ENCODE measurements around a stretch of chr3.

- PRO-cap: no peak
- RAMPAGE, long total RNA, 4 experiments: no peak in any of the 4 experiments
These were observed 17.2 kb downstream of the TRA2B start for GRCh38 chr3:185920188-185921442.

- PRO-cap: no peak
- RAMPAGE, long total RNA, 4 experiments: no peak in any of the 4 experiments
These were observed 12.8 kb downstream of the TRA2B start for GRCh38 chr3:185924894-185925609.

GRCh38 chr3:185943143-185943769 is 5.4 kb upstream of the TRA2B start:
- PRO-cap: no peak
- RAMPAGE, long total RNA, 4 experiments: no peak in any of the 4 experiments

DNA sequence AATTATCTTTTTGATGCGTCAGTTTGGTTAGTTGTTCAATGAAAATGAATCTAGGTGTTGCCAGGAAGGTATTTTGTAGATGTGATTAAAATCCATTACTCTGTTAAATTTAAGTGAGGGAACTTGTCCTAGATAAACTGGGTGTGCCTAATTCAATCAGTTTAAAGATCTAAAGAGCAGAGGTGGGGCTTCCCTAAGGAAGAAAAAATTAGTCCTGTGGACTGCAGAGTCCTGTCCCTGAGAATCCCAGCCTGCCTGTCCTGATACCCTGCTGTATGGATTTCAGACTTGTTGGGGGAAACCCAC is 13.1 kb upstream of the TRA2B start:
- PRO-cap: no peak
- RAMPAGE, long total RNA, 4 experiments: no peak in any of the 4 experiments

- PRO-cap: no peak
- RAMPAGE, long total RNA, 4 experiments: no peak in any of the 4 experiments
These were observed 48.4 kb upstream of the TRA2B start for GRCh38 chr3:185986238-185986538.

DNA sequence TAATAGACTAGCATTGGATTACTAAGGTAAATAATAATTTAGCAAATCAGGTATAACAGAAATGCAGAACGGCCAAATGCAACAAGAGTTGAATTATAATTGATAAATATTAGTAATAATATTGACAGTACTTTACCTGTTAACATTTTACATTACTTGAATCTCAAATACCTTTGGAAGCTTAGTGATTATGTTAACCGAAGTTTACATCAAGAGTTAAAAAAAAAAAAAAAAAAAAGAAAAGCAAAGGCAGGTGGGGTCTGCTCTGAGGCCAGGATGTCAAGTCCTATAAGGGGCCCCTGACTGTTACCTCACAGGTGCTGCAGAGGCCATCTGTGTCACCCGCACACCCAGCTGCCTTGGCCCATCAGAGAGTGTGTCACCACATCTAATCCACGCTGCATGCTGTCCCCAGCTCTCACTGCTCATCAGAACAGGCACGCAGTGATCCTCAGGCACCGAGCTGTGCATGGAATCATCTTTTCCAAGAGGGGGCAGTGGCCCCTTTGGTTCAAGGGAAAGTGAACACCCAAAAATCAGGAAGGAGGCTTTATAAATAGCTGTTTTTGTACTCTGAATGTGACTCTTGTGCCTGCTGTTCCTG is 110.1 kb upstream of the ETV5 start:
- PRO-cap: no peak
- RAMPAGE, long total RNA, 4 experiments: no peak in any of the 4 experiments

DNA sequence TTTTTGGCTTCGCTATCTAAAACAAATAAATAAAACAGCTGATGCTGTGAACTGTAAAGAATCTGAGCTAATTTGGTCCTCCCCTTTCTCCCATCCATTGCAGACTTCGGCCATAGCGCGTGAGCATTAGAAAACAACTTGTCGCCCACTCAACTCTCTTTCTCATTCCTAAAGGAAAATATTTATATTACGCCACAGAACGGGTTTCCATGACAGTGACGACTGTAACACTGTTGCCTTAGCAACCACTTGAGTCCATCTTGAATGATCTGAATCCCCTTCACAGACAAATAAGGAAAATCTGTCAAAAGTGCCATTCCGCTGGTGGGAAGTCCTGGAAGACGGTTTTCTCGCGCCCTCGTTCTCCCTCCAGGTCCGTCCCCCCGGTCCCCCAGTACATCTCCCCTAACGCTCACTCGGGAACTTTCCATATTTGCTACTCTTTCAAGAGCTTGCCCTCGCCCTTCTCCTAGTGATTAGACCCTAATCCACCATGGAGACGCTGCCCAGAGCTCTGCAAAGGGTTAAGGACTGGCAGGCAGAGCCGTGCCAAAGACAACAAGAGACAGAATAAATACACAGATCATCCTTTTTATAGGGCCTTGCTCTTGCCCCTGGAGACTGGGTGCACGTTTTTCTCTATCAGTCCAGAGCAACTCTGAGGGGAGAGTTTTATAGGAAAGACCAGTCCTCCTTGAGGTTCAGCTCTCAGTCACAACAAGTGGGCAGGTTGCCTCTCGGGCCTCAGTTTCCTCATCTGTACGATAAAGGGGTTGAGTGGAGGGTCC is 50.5 kb downstream of the CRYGS start:
- PRO-cap: unidirectional peak, plus-strand start at position 316 of the sequence
- RAMPAGE, long total RNA, 4 experiments: no peak in any of the 4 experiments

GRCh38 chr3:186606251-186606656 is 6.6 kb upstream of the AHSG start:
- PRO-cap: no peak
- RAMPAGE, long total RNA, 4 experiments: no peak in any of the 4 experiments

DNA sequence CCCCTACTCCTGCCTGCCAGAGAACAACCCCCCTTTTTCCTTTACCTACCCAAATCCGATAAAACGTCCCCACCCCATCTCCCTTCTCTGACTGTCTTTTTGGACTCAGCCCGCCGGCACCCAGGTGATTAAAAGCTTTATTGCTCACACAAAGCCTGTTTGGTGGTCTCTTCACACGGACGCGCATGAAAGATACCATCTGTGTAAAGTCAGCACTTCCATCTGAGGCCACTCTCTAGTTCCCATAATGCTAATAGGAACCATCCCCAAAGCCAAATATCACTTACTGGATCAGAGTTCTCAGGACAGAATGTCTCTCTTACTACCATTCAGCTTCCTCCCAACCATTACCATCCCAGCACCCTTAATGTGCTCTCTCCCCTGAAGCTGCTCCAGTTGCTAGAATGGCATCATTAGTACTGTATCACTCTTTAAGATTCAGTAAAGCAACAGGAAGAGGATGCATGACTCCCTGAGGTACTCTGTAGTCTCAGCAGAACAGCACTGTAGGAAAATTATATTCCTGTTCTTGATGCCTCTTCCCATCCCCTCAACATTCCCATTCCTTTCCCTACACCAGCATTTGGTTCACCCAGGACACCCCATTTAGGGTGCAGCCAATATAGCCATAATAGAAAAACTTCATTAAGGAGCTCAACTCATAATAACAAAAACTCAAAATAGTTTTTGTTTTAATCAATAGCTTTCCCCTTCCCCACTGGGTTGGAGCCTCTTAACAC is 2.1 kb upstream of the HRG start:
- PRO-cap: no peak
- RAMPAGE, long total RNA, 4 experiments: no peak in any of the 4 experiments

- PRO-cap: no peak
- RAMPAGE, long total RNA, 4 experiments: start-site peak on the plus strand in 1 of 4 experiments, at chr3:186997554-186997851 at its widest, 6 reads per replicate
These were observed 67.0 kb downstream of the ST6GAL1 start for GRCh38 chr3:186997085-186998045.

- PRO-cap: no peak
- RAMPAGE, long total RNA, 4 experiments: no peak in any of the 4 experiments
These were observed 82.4 kb downstream of the ST6GAL1 start for GRCh38 chr3:187012570-187013211.

DNA sequence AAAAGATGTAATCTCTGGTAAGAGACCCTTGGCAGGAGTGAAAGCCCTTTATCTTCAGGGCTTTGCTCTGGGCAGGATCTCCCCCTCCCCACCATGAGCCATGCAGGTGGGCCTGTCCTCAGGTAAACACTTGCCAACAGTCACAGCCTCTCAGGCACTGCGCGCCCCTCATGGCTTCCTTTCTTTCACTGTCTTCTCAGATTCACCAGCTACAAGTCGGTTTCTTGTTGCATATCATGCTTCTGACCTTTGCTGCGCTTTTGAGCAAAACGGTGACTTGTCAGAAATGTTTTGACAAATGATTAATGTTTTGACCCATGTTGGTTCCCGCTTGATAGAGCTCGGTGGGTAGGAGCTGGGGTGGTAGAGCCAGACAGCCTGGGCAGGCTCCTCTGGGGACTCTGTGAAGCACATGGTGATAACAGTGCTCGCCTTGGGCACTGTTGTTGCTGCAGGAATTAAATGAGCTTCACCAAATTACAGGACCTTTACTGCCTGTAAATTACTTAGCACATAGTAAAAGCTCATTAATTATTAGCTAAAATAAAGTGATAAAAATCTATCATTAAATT is 95.7 kb downstream of the ST6GAL1 start:
- PRO-cap: no peak
- RAMPAGE, long total RNA, 4 experiments: no peak in any of the 4 experiments

DNA sequence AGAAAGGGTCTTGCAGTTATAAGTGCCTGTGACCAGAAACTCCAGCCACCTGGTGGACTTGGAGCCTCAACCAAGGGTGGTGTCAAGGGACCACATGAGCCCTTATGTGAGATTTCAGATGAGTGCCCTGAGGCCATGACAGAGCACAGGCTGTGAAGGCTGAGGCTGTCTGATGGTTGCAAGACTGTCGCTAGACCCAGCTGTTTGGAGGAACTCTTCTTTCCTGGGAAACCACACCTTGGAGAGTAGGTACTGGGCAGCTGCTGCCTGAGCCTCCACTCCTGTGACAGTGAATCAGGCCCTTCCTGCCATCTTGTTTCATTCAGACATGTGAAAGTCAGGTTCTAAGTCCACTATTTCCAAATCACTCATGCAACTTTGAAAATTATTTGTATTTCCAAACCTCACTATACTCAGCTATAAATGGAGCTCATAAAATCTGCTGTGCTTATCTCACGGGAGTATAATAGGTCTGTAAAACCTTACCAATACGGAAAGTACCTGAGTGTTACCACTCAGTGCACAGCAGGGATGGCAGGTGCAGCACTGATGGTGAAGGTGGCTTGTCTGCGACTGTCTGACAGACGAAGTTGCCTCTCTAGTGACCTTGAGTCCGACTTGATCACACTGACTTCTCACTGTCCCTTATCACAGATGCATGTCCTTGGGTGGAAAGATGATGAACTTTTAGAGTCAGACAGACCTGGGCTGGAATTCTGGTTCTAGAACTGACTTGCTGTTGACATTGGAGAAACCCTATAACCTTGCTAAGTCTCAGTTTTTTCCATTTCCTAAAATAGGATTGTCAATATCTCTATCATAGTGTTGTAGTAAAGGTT is 99.3 kb downstream of the RPL39L start:
- PRO-cap: no peak
- RAMPAGE, long total RNA, 4 experiments: no peak in any of the 4 experiments

GRCh38 chr3:187074900-187075547 is 64.3 kb downstream of the RPL39L start:
- PRO-cap: no peak
- RAMPAGE, long total RNA, 4 experiments: no peak in any of the 4 experiments

DNA sequence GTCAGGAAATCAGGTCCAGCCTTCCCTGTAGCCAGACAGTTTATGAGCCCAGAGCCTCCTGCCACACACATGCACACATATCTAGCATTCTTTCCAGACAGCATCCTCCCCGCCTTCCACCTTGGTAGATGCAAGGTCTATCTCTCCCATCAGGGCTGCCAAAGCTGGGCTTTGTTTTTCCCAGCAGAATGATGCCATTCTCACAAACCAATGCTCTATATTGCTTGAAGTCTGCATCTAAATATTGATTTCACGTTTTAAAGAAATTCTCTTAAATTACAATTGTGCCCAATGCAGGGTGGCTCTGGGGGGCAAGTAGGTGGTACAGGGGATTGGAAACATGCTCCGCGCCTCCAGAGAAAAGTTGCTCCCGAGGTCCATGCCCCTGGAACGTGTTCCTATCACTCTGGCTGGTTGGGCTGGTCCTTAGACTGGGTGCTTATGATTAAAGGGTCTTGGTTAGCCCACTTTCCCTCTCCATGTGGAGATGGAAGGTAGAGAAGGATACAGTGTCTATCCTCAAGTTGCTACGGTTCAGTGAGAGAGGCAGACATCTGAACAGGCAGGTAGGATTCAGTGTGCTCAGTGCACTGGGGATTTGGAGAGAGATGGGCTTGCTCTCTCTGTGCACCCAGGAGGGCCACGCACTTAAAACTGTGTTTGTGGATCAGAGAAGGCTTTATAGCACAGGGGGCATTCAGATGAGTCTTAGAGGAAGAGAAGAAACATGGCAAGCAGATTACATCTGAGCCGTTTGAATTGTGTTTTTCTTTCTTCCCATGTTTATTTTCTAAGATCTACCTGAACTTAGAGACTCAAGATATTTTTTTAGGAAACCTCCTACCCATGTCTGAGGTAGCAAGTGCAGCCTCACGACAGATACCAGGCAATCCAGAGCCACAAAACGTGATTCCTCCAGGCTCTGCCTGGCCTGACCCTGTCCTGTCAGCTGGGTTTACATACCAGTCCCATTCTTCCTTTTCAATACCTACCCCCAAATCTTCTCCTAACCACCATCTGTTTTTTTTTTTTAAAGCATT is 63.0 kb downstream of the RPL39L start:
- PRO-cap: no peak
- RAMPAGE, long total RNA, 4 experiments: no peak in any of the 4 experiments

GRCh38 chr3:187222596-187223213 is 25.4 kb downstream of the RTP1 start:
- PRO-cap: no peak
- RAMPAGE, long total RNA, 4 experiments: no peak in any of the 4 experiments

DNA sequence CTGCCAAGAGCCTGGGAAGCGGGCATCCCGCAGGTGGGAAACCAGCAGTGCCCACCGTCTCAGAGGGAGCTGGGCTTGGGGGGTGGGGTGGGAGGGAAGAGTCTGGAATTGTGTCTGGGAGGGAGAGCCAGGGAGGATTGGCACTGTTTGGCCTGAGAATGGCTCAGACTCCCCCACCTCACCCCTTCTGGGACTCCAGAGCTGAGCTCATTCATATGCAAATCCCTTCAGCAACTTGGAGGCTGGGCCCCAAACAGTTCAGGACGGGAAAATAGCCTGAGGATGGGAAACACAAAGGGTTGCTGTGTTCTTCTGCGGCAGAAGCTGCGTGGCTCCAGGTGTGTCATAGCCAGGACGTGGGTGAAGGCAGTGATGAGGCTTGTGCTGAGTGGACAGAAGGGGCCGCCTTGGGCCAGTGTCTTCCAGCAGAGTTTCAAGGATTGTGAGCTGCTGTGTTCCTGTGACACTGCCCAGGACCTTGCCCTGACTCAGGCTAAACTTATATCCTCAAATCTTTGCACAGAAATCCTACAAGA is 16.6 kb downstream of the MASP1 start:
- PRO-cap: no peak
- RAMPAGE, long total RNA, 4 experiments: no peak in any of the 4 experiments

GRCh38 chr3:187289431-187289850 is 2.1 kb downstream of the MASP1 start:
- PRO-cap: no peak
- RAMPAGE, long total RNA, 4 experiments: no peak in any of the 4 experiments

DNA sequence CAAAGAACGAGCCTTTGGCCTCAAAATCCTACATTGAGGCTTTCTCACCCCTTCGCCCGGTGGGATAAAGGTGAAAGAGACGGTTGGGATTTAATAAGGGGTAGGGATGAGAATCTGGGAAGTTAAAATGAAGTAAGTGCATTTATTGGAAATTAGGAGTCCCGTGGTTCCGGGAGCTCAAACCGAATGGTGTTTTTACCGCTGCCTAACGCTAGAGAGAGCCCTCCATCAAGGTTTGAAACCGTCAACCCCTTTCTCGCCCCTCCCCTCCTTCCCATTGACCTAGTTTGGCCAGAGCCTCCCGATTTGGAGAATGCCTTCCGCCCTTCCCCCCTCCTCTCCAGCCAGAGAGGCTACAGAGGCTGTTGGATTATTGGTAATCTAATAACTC is 6.5 kb downstream of the BCL6 start:
- PRO-cap: unidirectional peak, minus-strand start at position 66 of the sequence
- RAMPAGE, long total RNA, 4 experiments: no peak in any of the 4 experiments

DNA sequence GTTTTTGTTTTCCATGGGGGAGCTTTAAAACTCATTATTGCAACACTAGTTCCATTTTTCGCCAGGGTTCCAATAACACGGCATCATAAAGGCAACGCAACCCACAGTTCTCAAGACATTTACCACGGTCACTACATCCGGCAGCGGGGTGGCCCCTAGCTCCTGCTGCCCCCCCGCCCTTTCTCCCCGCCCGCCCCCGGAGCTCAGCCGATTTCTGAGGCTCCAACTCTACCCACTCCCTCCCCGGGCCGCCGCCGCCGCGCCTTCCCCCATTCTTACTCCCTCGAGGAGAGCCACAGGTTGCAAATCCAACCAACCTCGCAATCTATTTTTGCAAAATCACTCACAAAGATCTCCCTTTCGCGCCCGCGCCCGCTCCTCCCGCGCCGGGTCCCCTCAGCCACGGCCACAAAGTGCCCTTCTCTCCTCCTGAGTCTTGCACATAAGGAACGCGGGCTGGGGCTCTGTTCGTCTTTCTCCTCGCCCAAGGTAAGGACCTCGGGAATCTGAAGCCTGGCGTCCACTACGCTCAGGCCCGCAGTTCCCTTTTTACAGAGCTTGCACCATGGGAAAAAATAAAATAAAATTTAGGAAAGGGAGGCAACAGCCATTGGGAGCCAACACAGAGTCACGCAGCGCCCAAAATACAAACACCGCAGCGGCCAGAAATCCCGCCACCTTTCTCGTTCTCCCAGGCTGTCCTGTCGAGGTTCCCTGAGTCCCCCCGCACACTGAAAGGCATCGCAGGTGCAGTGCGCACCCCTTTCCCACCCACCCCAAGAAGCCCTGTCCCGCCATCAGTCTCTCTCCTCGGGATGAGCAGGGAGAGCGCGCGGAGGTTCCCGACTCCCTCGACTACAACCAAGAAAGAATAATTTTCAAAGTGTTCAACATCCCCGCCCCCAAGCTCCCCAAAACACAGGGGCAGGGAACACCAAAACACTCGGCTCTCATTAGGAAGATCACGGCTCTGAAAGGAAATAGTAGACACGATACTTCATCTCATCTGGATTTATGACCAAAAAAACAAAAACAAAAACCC is 1.4 kb downstream of the BCL6 start:
- PRO-cap: bidirectional peak, plus-strand start at position 235 of the sequence, minus-strand start at position 111 of the sequence; bidirectional peak, plus-strand start at position 375 of the sequence, minus-strand start at position 412 of the sequence
- RAMPAGE, long total RNA, 4 experiments: start-site peak on the minus strand in 2 of 4 experiments, centred at positions 596 to 832 of the sequence, 135 to 170 reads per replicate